Cardiac septum (tissue), 1 donor: ENCODE measurements around a stretch of chr1.

DNA sequence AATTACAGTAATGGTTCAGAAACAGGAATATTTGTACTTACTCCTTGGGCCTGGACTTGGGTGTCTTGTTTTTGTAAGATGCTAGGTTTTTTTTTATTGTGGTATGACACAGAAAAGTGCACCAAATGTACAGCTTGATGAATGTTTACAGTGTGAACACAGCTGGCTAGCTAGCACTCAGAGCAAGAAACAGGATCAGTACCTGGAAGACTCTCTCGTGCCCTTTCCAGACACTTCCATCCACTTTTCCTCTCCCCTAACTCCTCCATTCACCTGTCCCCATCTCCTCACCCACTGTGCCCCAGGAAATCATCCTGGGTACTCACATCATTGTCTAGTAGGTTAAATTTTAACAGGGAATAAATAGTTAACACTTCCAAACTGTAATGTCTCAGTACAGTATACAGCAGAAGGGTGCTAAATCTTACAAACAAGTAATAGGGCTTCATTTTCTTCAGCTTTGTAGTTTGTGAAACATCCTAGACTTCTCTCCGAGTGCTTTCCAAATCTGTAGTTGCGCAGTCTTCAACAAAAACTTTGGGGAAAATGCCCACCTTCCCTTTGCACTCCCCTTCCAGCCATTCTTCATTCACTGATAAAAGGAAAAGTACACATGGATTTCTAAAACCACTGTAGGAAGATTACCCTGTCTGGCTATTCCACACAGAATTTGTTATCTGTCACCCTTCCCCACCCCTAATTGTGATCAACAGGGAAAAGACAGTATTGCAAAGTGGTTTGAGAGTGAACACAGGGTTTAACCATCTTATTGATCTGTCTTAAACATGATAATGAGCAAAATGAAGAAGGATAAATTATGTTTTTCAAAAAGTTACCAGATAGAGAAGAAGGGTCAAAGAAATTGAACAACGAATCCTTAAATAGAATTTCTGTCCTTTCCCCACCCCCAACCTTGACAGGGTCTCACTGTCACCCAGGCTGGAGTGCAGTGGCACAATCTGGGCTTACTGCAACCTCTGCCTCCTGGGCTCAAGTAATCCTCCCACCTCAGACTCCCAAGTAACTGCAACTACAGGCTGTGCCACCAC, 34.3 kb downstream of the NCF2 start:
- PRO-cap, result no peak

- PRO-cap, result unidirectional peak, plus-strand start at chr1:183636256; unidirectional peak, plus-strand start at chr1:183636311
These were observed 665 bp upstream of the ARPC5 start for GRCh38 chr1:183636232-183636664.

DNA sequence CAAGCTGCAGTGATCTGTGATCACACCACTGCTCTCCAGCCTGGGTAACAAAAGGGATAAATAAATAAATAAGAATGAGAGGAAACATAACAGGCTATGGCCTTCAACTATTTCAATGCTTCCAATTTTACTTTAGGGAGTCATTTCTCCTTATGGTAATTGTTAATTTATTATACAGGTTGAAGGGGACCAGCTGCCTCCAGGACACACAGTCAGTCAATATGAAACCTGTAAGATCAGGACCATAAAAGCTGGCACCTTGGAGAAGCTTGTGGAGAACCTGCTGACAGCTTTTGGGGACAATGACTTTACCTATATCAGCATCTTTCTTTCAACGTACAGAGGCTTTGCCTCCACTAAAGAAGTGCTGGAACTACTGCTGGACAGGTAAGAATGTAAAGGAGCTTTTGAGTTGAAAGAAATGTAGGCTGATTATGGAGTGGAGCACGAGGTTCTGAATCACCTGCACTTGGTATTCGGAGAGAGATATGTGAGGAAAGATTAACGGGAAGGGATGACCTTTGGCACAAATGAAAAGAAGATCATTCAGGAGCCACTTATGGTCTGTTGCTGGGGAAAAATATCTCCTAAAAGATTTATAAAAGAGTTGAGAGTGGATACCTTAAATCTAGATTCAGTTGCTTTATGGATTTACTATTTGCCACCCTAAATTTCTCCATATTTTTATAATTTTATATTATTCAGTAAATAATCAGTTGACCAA, 42.6 kb downstream of the RGL1 start:
- PRO-cap, result no peak

- PRO-cap, result no peak
These were observed 72.3 kb downstream of the RGL1 start for GRCh38 chr1:183876991-183877750.

GRCh38 chr1:183884523-183885128, 79.7 kb downstream of the RGL1 start:
- PRO-cap, result no peak

DNA sequence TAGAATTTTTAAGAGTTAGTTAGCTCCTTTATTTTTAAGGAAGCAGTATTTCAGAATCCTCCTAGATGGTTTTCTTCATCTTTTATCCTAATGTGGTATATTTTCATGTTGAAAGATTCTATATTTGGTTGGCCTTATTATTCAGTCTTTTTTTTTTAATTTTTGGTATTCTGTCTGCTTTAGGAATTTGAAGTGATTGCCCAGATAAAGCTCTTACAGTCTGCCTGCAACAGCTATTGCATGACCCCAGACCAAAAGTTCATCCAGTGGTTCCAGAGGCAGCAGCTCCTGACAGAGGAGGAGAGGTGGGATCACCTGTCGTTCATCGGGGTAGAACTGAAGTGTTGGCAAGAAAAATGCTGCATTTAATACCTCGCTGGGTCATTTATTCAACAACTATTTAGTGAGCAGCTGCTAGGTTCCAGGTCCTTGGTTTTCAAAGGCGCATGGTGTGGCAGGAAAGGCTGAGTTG, 99.8 kb downstream of the RGL1 start:
- PRO-cap, result no peak

DNA sequence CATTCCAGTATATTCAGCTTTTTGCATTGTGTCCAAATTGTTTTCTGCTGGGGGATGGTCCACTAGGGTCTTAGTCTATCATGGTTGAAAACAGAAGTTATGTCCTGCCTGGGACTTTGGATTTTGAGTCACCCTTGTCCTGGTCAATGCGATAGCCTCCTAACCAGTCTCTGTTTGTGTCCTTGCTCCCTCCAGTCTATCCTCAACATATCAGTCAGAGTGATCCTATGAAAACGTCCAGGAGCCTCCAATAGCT, 707 bp upstream of the TSEN15 start:
- PRO-cap, result no peak

GRCh38 chr1:184153036-184153691, 101.6 kb downstream of the TSEN15 start:
- PRO-cap, result no peak

DNA sequence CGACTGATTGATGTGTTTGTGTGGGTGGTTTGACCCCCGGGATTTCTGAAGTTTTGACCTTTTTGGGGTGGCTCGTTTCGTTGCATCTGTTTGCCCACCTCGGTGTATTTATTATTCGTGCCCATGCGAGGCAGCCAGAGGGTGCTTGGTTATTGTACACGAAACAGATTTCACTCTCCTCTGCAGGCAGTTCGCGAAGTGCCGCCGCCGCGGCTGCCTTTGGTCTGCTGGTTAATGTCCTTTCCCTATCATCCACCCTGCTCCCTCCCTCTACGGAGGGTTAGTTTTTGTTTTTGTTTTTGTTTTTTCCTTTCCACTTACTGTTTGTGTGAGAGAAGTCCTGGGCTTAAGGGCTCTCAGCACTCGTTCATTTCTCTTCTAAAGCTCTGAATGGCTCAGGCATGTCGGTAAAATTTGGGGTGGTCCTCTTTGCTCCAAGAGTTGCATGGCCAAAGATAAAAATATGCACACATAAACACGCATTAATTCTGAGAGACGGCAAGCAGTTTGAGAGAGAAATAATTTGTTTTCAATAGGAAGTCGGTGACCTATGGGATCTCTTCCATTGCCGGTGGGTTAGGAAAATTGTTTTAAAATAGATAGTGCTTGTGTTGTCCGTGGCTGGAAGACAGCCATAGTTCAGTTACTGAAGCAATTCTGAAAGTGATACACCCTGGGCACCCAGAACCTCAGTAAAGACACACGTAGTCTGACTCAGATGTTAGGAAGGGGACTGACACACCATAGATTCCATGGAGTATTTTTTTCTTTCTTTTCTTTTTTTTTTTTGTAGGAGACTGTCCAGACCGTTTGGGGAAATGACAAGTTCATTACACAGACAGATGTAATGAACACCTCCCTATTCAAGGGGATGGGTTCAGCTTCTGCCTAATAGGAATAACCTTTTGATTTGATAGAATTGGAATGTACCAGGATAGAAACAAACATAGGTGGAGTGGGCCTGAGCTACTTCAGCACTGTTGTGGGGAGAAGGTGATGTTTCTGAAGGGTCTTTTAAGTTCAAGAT, 1.3 kb downstream of the C1orf21 start:
- PRO-cap, result bidirectional peak, plus-strand start at position 137 of the sequence, minus-strand start at position 110 of the sequence; bidirectional peak, plus-strand start at position 707 of the sequence, minus-strand start at position 735 of the sequence

GRCh38 chr1:184795279-184795691, 40.6 kb upstream of the EDEM3 start:
- PRO-cap, result no peak

GRCh38 chr1:184882560-184883013, 91.7 kb downstream of the NIBAN1 start:
- PRO-cap, result bidirectional peak, plus-strand start at chr1:184882769, minus-strand start at chr1:184882410

GRCh38 chr1:184883014-184883442, 91.3 kb downstream of the NIBAN1 start:
- PRO-cap, result no peak

DNA sequence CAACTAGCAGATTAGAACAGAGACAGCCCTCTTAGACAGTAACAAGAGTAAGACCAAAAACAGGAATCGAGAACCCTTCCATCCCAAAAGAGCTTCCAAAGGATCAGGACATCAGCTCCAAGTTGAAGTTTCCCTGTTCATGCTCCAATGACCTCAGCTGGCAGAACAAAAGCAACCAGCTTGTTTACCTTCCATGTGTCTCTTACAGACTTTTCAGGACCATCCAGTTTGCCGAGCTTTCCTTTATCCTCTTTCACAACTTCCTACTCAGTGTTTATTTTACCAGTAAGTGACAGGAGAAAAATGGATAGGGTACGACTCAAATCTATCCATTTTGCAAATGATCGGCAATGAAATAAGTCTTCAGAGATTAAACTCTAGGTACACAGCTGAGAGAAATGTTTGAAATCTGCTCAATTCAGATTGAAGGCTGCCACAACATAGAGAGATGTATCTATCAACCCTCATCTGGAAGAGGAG, 44.4 kb downstream of the NIBAN1 start:
- PRO-cap, result no peak

GRCh38 chr1:184973303-184973898, 907 bp downstream of the NIBAN1 start:
- PRO-cap, result bidirectional peak, plus-strand start at chr1:184973585, minus-strand start at chr1:184973454; bidirectional peak, plus-strand start at chr1:184973800, minus-strand start at chr1:184973994

GRCh38 chr1:185154960-185155639, 1.7 kb downstream of the TRMT1L start:
- PRO-cap, result no peak

GRCh38 chr1:185155757-185156575, 787 bp downstream of the TRMT1L start:
- PRO-cap, result no peak

DNA sequence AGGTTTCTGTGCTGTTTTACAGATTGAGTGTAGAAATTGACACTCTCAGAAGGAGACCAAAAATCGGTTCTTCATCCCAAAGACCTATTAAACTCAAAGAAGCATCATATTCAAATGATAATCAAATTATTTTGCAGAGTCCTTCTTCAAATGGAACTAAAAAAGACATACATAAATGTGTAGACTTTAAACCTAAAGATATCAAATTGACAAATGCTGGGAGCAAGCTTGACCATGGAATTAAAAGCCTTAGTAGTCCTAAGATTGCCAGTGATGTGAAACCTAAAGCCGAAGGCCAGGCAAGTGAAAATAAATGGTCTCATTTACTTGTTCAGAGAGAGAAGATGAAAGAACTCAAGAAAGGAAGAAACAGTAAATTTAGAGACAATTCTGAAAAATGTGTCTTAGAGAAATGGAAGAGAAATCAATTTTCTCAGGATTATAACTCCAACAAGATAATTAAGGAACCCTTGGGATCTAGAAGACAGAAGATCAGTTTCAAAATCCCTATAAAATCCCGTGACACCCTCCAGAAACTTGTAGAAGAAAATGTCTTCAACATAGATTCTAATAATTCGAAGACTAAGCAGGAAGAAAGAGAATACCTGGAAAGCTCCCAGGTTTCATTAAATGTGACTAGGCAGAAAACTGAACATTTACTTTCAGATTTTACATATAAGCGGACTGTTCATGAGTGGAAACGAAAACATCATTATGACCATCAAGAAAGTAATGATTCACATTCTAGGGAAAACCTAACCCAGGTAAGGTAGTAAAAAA, 17.6 kb downstream of the SWT1 start:
- PRO-cap, result no peak

DNA sequence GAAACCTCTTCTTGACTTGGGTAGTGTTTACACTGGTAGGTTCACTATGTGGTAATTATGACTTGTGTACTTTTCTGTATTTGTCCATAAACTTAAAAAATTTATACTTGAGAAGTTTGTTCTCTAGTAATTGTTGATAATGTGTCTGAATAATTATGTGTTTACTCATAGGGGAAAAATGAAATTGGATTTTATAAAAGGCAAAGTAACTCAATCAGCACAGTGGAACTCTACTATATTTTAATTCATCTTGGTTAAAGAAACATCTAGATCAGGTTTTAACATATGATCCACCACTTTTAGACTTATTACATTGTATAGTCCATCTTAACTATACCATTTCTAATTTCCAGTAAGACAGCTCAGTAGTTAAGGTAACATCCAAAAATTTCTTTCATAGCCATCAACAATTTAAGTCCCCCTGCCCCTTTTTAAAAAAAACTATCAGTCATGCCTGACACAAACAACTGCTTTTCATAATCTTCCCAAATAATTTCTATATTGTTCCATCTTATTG, 12.2 kb downstream of the IVNS1ABP start:
- PRO-cap, result no peak

DNA sequence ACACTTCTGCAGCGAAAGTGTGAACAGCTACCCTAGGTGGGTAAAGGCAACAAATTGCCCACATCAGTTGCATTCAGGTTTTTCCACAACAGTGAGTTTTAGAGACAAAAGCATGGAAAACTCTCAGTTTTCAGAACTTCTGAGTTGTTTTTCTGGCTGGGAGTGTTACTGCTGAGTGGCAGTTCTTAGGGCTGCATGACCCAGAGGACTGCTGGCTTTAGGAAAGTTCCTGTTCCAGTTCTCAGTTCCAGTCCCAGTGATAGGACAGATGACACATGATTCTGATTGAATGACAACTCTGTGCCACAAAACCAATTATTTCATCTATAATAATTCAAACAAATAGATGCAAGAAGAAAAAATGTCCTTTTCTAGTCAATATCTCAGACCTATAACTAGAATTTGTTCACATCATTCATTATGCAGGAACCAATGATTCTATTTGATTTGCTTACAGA, 29.3 kb upstream of the IVNS1ABP start:
- PRO-cap, result no peak

- PRO-cap, result no peak
These were observed 174.3 kb upstream of the HMCN1 start for GRCh38 chr1:185559801-185560435.